AG04449 (cell line): Measurements from ENCODE around the gene KCTD7.

- RRBS = no CpG with 5 or more reads among the region's 5 CpGs
Measured at GRCh38 chr7:66325050-66325409, 119.9 kb downstream of the TPST1 start.

DNA sequence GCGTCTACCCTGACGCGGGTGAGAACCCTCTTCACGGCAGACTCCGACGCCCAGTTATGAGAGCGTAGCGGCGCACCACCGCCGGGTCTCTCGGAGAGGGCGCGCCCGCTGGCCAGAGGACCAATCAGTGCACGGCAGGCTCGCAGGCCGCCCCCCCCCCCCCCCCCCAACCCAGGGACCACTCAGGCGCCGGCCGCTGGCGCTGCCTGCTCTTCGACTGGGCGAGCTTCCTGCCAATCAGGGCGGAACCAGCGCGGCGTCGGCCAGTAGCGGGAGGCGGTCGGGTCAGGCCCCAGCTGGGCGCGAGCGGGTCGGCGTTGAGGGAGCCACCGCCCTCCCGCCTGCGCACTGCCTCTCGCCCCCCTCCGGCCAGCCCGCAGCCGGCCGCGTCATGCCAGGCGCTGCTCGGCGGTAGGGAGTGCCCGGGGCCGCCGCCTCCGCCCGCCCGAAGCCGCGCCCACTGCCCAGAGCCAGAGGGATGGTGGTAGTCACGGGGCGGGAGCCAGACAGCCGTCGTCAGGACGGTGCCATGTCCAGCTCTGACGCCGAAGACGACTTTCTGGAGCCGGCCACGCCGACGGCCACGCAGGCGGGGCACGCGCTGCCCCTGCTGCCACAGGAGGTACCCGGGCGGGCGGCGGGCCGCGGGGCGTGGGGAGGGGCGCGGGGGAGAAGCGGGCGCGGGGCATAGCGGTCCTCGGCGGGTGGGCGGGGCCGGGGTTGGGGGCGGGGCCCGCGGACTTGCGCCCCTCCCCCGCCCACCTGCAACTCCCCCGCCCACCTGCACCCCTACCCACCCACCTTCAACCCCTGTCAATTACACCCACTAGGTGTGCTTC lies at the start of gene KCTD7:
TSS of gene KCTD7 (plus strand) at position 295 of the 839 bp plus-strand sequence.
- RRBS = 1% methylated on average over 22 of the region's 96 CpGs

GRCh38 chr7:66678679-66679387 lies 50.2 kb downstream of the KCTD7 start:
- RRBS = no CpG with 5 or more reads among the region's 9 CpGs

DNA sequence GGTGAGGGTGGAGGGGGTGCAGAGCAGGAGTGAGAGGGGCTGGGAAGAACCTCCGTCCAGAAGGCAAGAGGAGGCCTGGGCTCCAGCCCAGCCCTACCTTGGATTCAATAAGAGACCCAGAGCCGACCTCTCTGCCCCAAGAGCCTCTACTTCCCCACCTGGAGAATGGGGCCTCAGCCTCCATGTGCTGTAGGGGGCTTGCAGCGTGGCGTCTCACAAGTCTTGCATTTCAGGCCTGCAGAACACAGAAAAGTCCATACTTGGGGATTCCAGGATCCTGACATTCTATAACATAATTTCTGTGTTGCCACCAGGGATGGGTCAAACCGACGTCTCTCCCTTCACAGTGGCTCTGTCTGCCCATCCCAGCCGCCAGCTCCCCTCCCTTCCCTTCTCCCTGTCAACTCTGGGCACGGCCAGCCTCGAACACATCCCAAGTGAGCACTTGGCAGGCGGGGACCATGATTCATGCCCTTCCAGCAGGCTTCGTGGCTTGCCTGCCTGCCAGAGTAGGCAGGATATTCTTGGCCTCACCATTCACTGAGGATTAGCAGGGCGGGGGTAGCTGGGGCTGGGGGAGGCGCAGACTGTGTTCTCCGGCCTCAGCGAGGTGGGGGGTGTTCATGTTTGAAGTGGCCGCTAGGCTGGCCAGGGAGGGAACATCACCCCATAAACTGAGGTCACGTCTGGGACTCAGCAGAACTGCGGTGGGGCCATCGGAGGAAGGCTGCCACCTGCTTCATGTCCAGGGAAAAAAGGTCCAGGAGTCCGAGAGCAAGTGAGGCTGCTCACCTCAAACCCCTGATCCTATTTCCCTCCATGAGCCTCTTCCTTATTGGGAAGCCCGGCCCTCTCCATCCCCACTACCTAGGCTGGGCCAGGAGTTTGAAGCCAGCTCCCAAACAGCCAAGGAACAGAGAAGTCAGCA lies 43.2 kb upstream of the RABGEF1 start:
- RRBS = no CpG with 5 or more reads among the region's 21 CpGs

- RRBS = no CpG with 5 or more reads among the region's 14 CpGs
Measured at GRCh38 chr7:66700532-66701383, 39.8 kb upstream of the RABGEF1 start.

GRCh38 chr7:66732106-66732460 lies 8.4 kb upstream of the RABGEF1 start:
- RRBS = no CpG with 5 or more reads among the region's 9 CpGs

GRCh38 chr7:66952130-66952809 lies 31.2 kb downstream of the TMEM248 start:
- RRBS = no CpG with 5 or more reads among the region's 10 CpGs

DNA sequence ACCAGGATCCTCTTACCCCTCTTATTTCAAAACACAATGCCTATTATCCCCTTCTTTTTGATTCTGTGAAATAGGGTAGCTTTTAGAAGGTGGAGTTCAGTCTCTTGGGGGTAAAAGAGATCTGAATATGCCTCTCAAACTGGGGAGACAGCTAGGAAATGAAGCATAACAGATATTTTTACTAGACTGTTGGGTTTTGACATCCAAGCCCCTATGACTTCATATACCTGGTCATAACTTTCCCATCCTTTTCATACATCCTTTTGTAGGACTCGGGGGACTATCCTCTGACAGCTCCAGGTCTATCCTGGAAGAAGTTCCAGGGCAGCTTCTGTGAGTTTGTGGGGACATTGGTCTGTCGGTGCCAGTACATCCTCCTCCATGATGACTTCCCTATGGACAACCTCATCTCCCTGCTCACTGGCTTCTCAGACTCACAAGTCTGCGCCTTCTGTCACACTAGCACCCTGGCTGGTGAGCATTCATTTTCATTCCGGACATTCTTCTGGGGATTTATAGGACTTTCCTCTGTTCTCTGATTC lies 32.0 kb downstream of the SPDYE21 start:
- RRBS = no CpG with 5 or more reads among the region's 4 CpGs

- RRBS = no CpG with 5 or more reads among the region's 4 CpGs
Measured at GRCh38 chr7:67753949-67754321, 477.2 kb downstream of the SPDYE21 start.

DNA sequence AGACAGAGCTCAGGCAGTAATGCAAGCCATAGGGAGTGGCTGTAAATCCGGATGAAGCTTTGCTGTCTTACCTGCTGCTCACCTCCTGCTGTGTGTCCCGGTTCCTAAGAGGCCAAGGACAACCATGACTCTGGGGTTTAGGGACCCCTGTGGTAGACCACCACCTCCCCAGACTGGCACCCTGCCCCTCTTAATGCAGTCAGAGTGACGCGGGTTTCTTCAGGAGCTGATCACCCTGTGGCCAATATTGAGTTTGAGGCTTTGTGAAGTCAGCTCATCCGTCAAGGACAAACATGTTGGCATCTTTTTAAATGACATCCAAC lies 777.6 kb upstream of the AUTS2 start:
- RRBS = 42% methylated on average over 1 of the region's 5 CpGs

GRCh38 chr7:69597126-69597625 lies 1.1 kb upstream of the AUTS2 start:
- RRBS = 3% methylated on average over 17 of the region's 44 CpGs

DNA sequence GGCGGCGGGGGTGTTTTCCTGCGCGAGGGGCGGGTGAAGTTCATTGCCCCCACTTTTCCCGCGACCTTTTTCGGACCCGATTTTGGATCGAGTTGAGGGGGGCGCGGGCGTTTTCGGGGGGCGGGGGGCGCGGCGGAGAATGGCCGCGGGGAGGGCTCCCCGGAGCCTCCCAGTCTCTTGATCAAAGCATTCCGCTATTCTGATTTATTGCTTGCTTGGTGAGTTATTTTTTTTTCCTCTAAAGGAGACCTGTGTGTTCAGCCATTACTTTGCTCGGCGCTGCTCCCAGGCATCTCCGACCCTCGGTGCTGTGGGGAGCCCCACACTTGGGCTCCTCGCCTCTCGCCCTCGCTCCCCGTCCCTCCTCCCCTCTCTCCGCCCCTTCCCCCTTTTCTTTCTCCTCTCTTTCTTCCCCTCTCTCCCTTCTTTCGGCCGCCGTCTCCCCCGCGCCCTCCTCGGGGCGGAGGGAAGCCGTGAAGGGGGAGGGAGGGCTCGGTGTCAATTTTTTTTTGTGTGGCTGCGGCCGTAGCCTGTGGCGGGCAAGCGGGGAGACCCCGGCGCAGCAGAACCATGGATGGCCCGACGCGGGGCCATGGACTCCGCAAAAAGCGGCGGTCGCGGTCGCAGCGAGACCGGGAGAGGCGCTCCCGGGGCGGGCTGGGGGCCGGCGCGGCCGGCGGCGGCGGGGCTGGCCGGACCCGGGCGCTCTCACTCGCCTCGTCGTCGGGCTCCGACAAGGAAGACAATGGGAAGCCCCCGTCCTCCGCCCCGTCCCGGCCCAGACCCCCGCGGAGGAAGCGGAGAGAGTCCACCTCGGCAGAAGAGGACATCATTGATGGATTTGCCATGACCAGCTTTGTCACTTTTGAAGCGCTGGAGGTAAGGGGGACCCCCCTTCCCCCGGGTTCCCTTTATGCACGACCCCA lies 1.1 kb downstream of the AUTS2 start:
- RRBS = 2% methylated on average over 26 of the region's 86 CpGs

DNA sequence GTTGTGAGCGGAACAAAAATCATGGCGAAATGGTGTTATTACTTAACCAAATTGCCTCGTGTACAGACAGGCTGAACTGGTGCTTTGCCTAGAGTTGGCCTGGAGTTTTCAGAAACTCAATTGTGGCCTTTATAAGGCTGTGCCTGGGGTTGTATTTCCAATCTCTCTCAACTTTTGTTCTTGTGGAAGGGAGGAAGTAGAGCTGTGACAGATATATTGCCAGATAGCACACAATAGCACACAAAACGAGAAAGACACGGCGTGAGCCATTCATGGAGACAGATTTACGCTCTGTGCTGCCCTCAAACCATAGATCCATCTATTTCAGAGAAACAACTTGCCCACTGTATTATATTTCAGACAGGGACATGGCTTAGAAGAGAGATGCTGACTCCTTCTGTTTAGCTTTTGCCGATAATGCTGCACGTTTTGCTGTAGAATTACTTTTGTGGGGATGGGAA lies 80.2 kb downstream of the AUTS2 start:
- RRBS = no CpG with 5 or more reads among the region's 9 CpGs

- RRBS = no CpG with 5 or more reads among the region's 7 CpGs
Measured at GRCh38 chr7:69941141-69941816, 343.0 kb downstream of the AUTS2 start.

DNA sequence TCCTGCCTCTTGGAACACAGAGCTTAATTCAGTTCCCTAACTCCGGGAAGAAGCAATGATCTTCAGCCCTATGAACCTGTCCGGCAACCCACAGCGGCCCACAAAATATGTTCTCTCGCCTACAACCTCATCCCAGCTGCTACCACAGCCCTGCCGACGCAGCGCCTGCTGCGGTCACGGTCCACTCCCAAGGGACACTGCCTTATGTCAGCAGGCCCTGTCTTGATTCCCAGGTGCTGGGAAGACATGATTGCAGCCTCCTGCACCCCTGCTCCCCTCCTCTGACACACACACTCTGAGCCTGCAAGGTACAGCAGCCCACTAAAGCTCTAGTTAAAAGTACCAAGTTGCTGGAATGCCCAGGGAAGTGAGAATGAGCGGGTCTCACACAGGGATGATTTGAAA lies 715.4 kb upstream of the GALNT17 start:
- RRBS = no CpG with 5 or more reads among the region's 10 CpGs

DNA sequence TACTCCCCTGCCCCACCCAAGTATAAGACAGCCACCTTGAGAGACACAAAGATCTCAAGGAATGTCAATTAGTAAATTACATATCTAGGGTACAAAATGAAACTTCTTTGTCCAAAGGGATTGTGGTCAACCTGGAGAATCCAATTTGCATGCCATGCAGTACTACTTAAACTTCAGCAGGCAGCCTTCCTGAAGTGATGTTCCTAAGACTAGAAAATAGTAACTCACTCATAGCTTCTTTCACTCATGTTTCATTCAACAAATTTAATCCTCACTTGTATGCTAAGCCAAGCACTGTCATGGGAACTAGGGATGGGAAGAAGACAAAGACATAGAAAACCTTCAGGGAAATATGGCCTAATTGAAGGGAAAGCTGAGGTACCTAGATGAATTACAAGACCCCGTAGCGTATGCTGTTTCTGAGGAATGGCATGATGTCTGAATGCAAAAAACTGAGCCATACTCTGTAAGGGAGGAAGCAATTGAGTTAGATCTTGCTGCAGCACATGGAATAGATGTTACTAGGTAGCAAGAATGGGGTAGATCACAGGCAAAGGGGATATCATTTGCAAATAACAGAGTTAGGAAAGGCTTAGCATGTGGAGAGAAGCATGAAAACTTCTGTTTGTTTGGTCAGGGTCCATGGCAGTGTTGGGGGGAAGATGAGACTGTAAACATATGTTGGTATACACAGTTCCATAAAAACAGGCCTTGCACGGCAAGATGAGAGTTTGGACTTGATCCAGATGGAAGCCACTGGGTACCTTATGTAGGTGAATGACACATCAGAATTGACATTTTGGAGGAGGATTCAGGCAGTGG lies 681.8 kb upstream of the GALNT17 start:
- RRBS = no CpG with 5 or more reads among the region's 3 CpGs

- RRBS = no CpG with 5 or more reads among the region's 6 CpGs
Measured at GRCh38 chr7:70528454-70528998, 603.4 kb upstream of the GALNT17 start.

DNA sequence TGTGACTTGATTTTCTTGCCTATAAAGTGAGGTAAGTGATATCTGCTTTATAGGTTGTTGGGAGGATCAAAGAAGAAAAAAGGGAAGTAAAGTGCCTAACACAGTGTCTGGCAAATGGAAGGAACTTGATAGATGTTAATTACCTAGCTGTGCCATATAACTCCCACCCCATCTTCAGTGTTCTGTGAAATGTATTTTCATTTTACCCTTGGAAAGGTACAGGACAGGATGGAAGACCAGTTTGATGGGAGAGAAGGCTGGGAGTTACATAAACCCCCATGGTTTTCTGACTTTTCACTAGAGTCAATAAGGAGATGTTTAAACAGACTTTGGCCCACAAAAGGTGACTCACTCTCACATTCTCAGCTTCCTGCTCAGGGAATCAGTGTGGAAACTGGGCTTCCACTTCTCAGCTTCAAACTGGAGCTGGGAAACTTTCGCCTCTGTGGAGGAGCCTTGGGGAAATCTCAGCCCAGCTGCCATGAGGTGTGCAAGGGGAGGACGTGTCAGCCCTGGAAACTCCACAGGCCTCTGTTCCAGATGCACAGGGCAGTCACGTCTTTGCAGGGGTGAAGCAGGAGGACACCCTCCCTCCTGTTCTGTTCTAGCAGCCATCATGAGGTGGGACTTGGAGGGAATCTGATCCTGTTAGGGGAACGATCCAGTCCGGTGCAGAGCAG lies 560.5 kb upstream of the GALNT17 start:
- RRBS = no CpG with 5 or more reads among the region's 5 CpGs

DNA sequence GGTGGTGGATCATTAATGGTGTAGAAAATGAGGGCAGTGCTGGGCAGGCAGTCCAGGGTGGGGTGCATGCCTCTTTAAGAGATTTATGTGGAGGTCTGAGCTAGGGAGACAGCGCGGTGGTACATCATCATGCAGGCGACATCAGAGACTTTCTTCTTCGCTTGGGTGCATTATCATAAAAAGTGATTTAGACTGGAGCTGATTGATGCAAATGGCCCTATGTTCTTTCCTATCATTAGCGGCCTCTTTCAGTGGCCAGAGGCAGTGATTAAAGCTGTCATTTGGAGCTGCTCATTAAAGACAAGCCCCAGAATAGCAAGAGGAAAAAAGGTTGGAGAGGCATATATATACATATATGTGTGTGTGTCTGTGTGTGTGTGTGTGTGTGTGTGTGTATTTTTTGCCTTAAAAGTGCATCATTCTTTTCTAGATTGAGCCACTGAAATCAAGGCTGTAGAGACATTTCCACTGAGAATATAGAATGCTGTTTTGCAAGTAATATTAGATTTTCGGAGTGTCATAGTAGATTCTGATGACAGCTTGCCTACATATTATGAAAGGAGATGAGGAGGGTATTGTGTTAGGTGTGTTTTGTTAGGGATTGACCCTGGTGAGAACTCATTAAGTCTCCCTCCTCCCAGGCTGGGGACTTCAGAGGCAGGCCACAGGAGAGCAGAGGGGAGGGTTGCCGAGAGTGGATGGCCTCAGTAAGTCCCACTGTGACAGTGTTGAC lies 518.9 kb upstream of the GALNT17 start:
- RRBS = no CpG with 5 or more reads among the region's 7 CpGs

- RRBS = no CpG with 5 or more reads among the region's 11 CpGs
Measured at GRCh38 chr7:70614536-70615047, 517.4 kb upstream of the GALNT17 start.